ENCODE data around the gene OXNAD1.

DNA sequence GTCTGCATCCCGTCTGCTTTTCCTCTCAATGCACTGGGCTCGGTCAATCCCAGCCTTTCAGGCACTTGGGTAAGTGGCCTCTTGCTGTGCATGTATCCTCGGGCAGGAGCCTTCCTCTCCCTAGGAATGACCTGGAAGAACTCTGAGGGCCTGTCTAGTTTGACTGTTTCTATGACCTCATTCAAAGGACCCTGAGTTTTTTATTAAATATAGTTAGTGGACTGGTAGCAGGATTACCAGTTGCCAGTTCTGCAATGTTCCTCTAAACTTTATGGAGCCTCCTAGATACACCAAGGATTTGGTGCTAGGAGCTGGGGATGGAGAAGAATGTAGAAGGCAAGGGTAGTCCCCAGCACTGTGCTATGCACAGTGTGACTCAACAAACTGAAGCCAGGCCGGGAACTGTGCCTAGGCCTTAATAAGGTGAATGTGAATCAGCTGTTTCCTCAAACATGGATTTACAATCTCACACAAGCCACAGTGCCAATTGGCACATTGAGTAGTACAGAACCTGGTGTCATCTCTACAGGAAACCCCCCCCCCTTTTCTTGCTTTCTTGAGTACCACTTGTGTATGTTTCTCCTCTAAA, 32.6 kb downstream of the MRPS25 start:
- RRBS = no CpG with 5 or more reads among the region's 4 CpGs
CAGE:
- cytosol, long polyA plus RNA = no peak
- long polyA plus RNA = no peak
- nucleus, long polyA plus RNA = no peak

- RRBS = no CpG with 5 or more reads among the region's 4 CpGs
CAGE:
- cytosol, long polyA plus RNA = no peak
- long polyA plus RNA = no peak
- nucleus, long polyA plus RNA = no peak
Measured at GRCh38 chr3:15095998-15096457, 2.9 kb downstream of the RBSN start.

- RRBS = no CpG with 5 or more reads among the region's 5 CpGs
CAGE:
- cytosol, long polyA plus RNA = no peak
- long polyA plus RNA = no peak
- nucleus, long polyA plus RNA = no peak
Measured at GRCh38 chr3:15102019-15102675, 3.2 kb upstream of the RBSN start.

- RRBS = no CpG with 5 or more reads among the region's 7 CpGs
CAGE:
- cytosol, long polyA plus RNA = no peak
- long polyA plus RNA = no peak
- nucleus, long polyA plus RNA = no peak
Measured at GRCh38 chr3:15252786-15253692, 47.0 kb downstream of the CAPN7 start.

DNA sequence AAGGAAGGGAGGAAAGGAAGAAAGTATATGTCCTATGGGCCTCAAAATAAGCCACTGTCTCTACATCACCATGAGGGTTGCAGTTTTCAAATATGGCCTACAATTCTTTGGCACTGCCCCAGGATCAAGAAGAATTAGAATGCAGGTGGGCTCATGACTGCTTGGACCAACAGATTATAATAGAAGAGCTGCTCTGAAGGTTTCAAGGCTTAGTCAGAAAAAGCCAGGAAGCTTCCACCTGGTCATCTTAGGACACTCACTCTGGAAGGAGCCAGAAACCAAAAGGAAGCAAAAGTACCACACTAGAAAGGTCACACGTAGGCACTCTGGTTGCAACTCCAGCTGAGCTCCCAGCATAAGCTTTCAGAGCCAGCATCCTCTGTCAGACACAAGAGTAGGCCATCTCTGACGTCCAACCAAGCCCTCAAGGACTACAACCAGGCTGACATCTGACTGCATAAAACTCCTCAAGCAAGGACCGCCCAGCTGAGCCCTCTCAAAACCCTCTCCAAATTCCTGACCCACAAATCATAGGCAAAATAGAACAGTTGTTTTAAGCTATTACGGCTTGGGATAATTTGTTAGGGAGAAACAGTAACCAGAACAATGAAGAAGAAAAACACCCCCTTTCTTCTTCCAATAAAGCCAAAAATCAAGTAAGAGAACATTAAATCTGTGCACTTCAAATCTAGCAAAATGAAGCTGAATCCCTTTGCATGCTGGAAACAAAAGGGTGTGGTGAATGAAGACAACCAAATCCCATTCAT, 12.8 kb downstream of the SH3BP5 start:
- RRBS = no CpG with 5 or more reads among the region's 4 CpGs
CAGE:
- cytosol, long polyA plus RNA = no peak
- long polyA plus RNA = no peak
- nucleus, long polyA plus RNA = no peak

DNA sequence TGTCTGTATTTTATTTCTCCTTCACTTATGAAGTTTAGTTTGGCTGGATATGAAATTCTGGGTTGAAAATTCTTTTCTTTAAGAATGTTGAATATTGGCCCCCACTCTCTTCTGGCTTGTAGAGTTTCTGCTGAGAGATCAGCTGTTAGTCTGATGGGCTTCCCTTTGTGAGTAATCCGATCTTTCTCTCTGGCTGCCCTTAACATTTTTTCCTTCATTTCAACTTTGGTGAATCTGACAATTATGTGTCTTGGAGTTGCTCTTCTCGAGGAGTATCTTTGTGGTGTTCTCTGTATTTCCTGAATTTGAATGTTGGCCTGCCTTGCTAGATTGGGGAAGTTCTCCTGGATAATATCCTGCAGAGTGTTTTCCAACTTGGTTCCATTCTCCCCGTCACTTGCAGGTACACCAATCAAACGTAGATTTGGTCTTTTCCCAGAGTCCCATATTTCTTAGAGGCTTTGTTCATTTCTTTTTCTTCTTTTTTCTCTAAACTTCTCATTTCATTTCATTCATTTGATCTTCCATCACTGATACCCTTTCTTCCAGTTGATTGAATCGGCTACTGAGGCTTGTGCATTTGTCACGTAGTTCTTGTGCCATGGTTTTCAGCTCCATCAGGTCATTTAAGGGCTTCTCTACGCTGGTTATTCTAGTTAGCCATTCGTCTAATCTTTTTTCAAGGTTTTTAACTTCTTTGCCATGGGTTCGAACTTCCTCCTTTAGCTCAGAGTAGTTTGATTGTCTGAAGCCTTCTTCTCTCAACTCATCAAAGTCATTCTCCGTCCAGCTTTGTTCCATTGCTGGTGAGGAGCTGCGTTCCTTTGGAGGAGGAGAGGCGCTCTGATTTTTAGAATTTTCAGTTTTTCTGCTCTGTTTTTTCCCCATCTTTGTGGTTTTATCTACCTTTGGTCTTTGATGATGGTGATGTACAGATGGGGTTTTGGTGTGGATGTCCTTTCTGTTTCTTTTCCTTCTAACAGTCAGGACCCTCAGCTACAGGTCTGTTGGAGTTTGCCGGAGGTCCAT, 31.3 kb downstream of the METTL6 start:
- RRBS = no CpG with 5 or more reads among the region's 13 CpGs
CAGE:
- cytosol, long polyA plus RNA = no peak
- long polyA plus RNA = no peak
- nucleus, long polyA plus RNA = no peak

DNA sequence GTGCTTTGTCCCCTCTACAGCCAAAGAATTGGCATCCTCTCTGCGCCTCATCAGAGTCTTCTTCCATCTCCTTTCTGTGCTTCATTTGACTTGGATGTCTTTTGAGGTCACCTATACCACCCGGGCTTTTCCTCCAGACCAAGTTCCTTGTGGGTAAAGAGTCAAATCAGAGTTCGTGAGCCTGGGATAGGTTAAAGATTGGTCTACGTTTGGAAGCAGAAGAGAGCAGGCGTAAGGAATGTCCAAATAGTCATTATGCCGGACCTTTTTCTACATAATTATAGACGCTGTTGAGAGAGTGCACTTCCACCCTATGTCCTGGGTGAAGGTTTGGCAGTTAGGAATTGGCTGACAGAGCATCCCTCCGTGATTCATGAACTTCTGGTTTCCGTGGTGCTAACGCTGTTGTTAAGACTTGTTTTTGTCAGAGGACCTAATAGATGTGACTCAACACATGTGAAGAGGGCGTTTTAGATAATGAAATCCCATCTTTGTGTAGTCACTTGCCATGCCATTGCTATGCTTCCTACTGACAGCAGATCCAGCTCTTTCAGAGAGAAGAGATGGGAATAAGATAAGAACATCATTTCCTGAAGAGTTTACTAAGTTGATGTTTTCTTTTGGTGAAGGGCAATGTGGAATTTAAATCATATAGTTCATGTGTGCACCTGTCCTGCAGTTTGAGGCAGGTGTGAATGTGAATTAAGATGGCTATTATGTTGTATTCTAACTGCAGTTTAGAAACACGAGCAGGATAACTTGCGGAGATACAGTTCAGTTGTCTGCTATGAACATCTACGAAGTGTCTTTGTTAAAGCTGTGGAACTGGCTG, 1.2 kb downstream of the EAF1 start:
- RRBS = no CpG with 5 or more reads among the region's 14 CpGs
CAGE:
- cytosol, long polyA plus RNA = no peak
- long polyA plus RNA = no peak
- nucleus, long polyA plus RNA = no peak

DNA sequence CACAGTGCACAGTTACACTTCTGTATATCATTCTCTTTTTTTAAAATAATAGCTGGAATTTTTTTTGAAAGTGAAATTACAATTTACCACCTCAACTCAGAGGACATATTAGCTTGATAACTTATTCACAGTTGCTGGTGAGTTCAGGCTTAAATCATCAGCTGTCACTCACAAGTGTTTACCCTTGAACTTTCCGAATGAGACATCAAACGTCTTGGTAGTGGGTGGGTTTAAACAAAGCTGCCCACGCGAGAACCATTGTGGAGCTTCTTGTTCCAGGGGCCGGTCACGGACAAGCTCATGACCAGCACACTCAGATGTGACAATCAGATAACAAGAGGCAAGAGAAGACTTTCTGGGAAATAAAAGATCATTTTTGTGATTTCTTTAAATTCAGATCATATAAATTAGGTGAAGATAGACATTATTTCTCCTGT, 29.1 kb downstream of the BTD start:
- RRBS = no CpG with 5 or more reads among the region's 6 CpGs
CAGE:
- cytosol, long polyA plus RNA = no peak
- long polyA plus RNA = no peak
- nucleus, long polyA plus RNA = no peak

DNA sequence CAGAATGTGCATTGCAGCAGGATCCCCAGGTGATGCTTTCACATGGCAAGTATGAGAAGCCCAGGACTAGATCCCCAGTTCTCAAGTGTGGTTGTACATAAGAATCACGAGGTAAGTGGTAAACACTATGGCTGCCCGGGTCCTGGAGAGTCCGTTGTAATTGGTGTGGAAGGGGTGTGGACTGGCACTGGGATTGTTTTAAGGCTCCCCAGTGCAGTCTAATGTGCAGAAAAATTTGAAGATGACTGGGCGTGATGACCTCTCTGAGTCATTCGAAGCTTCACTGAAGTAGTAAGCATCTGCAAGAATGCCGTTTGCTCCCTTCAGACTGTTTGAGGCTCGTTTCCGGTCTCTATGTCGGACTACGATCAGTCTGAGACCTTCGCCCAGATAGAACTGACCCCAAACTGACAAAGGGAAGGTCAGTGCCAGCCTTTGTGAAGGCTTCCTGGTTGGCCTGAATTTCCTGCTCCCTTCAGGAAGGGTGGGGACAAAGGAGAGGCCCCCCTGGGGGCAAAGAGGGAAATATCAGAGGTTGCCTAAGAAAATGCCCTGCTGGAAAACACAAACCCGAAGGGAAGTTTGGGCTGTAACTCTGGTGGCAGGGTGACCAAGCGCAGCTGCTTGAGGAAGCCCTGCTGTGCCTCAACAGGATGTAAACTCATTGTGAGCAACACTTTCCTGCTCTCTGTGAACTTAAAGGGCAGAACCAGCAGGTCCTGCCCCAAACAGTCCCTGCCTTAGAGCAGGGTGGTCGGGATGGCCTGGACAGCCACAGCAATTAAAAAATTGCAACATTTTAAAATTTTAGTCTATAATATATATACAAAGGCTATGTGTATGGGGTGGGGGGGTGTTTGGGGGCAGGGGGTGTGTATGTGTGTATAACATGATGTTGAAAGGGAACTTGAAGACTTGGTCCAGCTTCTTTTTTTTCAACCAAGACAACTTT, 34.7 kb downstream of the BTD start:
- RRBS = no CpG with 5 or more reads among the region's 14 CpGs
CAGE:
- cytosol, long polyA plus RNA = no peak
- long polyA plus RNA = no peak
- nucleus, long polyA plus RNA = no peak

GRCh38 chr3:15771452-15771882, 26.3 kb downstream of the ANKRD28 start:
- RRBS = no CpG with 5 or more reads among the region's 1 CpG
CAGE:
- cytosol, long polyA plus RNA = no peak
- long polyA plus RNA = no peak
- nucleus, long polyA plus RNA = no peak

DNA sequence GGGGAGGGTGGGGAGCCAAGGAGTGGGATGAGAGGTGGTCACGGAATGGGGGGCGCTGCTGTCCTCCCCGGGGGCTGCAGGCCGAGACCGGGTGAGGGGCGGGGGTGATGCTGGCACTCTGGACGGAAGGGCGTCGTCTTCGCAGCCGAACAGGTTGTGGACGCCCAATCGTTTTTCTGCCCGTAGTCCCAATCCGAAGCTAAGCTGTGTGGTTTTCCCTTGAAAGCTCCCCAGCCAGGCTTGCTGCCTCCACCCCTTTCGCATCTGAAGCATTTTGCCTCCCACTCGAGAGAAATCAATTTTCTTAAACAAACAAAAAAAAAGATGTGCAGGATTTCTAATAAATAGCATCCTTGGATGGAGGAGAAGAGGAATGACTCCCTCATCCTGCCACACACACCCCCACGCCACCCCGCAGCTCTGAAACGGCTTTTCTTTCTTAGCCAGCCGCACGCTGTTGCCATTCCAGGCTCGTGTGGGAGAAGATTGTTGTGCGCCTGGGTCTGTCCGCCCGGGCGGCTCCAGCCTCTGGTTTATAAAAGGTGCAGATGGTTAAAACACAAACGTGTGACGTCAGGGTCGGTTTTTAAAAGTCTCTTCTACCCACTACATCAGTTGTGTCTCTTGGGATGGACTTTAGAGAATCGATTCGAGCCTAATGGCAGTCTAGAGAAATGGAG, 62.6 kb upstream of the ANKRD28 start:
- RRBS = 0% methylated on average over 3 of the region's 32 CpGs
CAGE:
- cytosol, long polyA plus RNA = no peak
- long polyA plus RNA = no peak
- nucleus, long polyA plus RNA = no peak

- RRBS = no CpG with 5 or more reads among the region's 5 CpGs
CAGE:
- cytosol, long polyA plus RNA = no peak
- long polyA plus RNA = no peak
- nucleus, long polyA plus RNA = no peak
Measured at GRCh38 chr3:15982853-15983266, 185.1 kb upstream of the ANKRD28 start.

GRCh38 chr3:16114410-16115337, 59.8 kb upstream of the GALNT15 start:
- RRBS = no CpG with 5 or more reads among the region's 5 CpGs
CAGE:
- cytosol, long polyA plus RNA = no peak
- long polyA plus RNA = no peak
- nucleus, long polyA plus RNA = no peak

DNA sequence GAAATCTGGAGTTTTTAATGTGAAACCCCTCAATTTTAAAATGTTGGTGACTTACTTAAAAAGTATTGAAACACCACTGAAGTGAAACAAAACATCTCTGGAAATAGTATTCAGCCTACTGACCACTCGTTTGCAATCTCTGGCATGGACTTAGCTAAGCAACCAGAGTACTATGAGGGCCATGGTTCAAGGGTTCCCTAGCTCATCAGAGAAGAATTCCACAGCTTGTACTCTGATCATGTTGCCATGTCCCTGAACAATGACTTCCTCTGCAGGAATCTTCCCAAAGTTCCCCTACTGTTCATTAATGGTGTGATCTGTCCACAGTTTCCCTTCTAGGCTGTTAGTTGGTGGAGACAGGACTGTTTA, 44.5 kb upstream of the GALNT15 start:
- RRBS = no CpG with 5 or more reads among the region's 1 CpG
CAGE:
- cytosol, long polyA plus RNA = no peak
- long polyA plus RNA = no peak
- nucleus, long polyA plus RNA = no peak

DNA sequence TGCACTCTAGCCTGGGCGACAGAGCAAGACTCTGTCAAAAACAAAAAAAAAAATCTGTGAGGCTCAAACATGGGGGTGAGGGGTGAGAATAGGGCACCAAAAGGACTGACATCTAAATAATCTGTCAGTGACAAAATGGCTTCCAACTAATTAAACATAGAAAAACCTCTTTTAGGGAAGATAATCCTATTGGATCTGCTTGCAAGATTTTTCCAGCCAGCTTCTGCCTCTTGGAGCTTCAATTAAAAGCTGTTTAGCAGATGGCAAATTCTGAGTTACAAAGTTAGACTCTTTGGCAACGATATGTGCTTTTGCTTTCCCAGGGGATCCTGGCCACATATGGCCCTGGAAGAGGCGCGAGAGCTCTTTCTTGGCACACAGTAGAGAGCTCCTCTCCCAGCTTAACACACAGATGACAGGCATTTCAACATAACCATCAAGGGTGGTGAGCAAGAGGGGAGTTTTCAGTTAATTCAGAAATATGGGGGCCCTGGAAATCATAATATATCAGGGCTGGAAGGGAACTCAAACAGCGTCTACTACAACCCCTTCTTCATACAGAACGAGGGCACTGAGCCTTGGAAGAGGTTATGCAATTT, 41.6 kb upstream of the GALNT15 start:
- RRBS = no CpG with 5 or more reads among the region's 6 CpGs
CAGE:
- cytosol, long polyA plus RNA = no peak
- long polyA plus RNA = no peak
- nucleus, long polyA plus RNA = no peak

DNA sequence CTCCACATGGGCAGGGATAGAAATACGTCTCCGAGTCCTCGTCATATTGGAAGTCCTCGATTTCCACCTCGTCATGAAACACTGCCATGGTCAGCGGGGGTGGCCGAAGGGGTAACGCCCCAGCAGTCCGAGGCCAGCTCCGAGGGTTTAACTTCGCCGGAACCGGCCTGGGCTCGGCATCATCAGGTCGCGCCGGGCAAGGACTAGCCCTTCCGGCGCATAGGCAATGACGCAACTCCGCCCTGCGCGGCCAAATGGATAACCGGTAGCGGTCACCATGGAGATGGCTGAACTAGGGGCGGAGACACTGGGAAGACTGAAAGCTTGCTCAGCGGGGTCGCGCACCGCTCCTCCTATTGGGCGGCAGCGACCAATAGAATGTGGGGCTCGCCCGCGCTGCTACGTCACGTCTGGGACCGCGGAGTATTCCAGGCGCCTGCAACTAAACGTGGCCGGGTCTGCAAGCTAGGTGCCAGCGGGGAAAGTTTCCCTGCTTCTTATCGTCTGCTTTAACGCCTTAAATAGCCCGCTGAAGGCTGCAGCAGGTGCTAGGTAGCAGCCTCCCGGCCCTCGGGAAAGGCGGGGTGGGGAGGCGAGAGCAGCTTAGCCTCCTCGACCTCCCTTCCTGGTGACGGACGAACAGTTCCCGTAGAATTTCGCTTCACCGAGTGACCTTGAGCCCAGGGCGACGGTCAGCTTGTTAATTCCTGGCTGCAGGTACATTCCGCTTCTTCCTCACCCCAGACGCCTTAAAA, at the start of gene OXNAD1:
Gene OXNAD1 (plus strand): TSS at position 424 of the 755 bp plus-strand sequence.
- RRBS = 1% methylated on average over 10 of the region's 60 CpGs
CAGE:
- cytosol, long polyA plus RNA = start-site peak on the plus strand centred at position 435 of the sequence, 29 bp wide, 218 and 280 reads in 2 replicates
- long polyA plus RNA = start-site peak on the plus strand centred at position 436 of the sequence, 31 bp wide, 228 and 318 reads in 2 replicates
- nucleus, long polyA plus RNA = start-site peak on the plus strand centred at position 436 of the sequence, 31 bp wide, 187 and 358 reads in 2 replicates; start-site peak on the plus strand centred at position 586 of the sequence, 111 bp wide, 19 and 18 reads in 2 replicates

DNA sequence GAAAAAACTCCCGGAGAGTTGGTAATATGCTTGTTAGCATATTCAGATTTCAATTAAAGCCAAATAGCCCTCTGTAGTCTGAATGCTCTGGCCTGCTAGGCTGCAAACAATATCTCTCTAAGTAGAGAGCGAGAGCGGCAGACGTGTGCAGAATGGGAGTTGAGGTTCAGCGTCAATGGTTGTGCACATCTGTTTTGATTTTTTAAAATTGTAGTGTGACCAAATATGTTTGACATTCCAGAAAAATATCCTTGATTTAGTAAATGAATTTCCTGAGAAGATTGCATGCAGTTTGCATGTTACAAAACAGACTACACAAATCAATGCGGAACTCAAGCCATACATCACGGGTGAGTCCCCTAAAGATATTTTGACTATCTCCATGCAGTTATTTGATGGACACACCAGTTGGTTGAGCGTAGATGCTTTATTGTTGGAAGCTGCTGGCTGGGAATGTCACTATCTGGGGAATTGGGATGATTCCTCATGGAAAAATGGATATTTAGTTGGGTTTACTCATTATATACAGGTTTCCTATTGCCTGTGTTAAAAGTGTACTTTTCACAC, 37.5 kb downstream of the OXNAD1 start:
- RRBS = no CpG with 5 or more reads among the region's 8 CpGs
CAGE:
- cytosol, long polyA plus RNA = no peak
- long polyA plus RNA = no peak
- nucleus, long polyA plus RNA = no peak

DNA sequence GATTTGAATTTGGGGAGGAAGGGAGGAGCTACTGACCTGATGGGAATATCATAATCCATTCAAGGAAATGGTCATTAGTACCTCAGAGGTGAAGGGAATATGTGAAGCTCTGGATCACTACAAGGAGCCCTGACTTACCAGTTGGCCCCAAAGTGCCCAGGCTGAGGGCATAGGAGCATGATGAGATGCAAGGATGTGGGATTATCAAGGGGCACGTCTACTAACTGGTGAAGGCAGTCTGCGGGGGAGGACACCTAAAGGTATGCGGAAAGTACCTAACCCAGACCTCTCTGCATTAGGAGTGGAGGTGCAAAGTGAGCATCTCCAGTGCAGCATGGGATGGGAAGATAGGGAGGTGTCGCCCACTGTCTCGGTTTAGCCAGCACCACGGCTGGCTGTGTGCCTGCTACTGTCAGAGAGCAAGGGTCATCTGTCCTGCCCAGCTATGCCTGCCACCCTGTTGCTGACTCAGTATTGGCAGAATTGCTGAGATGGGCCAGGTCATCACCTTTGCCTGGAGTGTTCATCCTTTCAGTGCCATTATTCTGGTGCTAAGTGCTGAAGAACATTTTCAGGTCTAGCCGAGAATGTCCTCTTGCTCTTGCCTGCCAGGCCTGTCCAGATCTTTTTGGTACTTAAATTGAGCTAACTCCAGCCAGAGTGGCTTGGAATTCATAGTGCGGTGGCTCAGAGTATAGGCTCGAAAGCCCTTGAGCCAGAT, 40.1 kb downstream of the OXNAD1 start:
- RRBS = no CpG with 5 or more reads among the region's 9 CpGs
CAGE:
- cytosol, long polyA plus RNA = no peak
- long polyA plus RNA = no peak
- nucleus, long polyA plus RNA = no peak

DNA sequence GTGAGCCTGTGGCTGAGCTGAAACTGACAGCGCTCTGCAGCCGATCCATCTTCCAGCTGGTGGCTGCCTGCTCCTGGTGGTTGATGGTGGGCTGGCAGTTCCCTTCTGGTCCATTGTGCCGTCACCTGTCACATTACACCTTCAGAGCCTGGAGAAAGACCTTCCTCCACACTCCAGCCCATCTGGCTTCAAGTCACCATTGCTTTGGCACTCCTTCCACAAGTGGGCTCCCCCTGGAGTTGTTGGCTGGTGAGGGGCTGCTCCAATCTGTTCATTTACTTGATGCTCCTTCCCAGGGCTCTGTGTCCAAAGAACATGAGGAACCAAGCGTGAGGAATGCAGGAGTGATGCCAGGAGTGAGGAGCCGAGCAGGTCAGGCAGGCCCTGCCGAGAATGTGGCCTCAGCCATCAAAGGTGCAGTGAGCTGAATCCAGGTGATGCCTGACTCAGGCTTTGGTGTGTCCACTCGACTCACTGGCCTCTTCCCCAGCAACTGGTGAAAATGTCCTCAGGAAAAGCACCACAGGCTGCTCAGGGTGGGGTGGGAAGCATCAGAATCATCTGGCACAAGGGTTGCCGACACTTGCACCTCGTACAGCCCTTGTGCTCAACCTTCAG, 57.2 kb downstream of the OXNAD1 start:
- RRBS = no CpG with 5 or more reads among the region's 9 CpGs
CAGE:
- cytosol, long polyA plus RNA = no peak
- long polyA plus RNA = no peak
- nucleus, long polyA plus RNA = no peak

DNA sequence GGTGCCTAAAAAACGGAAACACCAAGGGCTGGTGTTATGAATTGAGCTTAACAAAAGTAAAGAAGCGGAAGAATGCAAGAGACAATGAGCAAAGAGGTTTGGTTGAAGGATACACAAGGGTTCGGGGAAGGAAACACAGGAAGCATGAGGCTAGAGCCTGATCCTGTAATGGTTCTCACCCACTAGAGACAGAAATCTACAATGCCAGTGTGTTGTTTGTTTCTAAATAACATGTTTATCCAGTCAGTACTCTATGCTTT, 50.7 kb downstream of the RFTN1 start:
- RRBS = no CpG with 5 or more reads among the region's 3 CpGs
CAGE:
- cytosol, long polyA plus RNA = no peak
- long polyA plus RNA = no peak
- nucleus, long polyA plus RNA = no peak